Islet of Langerhans (tissue), 1 donor: ENCODE results near the gene PDCD6IP.

GRCh38 chr3:30642731-30643295 is 36.4 kb downstream of the TGFBR2 start:
- RRBS: no CpG with 5 or more reads among the region's 4 CpGs

- RRBS: no CpG with 5 or more reads among the region's 3 CpGs
These were observed 51.5 kb downstream of the TGFBR2 start for GRCh38 chr3:30657813-30658341.

DNA sequence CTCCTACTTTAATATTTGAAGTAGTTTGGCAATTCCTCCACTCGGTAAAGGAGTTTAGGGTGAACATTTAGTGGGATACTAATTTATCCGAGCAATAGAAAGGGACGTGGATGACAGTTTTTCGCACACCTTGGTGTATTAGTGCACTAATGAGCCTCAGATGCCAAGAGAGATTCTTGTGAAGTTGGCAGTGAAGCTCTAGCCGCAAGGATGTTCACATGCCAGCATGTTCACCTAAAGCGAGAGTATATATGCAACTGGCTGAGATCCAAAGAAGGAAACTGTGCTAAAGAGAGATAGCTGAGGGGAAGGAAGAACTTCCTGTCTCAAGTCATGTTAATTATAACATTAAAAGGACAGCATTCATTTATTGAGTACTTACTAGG is 58.5 kb downstream of the TGFBR2 start:
- RRBS: no CpG with 5 or more reads among the region's 6 CpGs

GRCh38 chr3:30666537-30666850 is 60.1 kb downstream of the TGFBR2 start:
- RRBS: no CpG with 5 or more reads among the region's 5 CpGs

GRCh38 chr3:30681367-30682485 is 75.3 kb downstream of the TGFBR2 start:
- RRBS: no CpG with 5 or more reads among the region's 15 CpGs

GRCh38 chr3:31461975-31462728 is 70.6 kb upstream of the STT3B start:
- RRBS: no CpG with 5 or more reads among the region's 6 CpGs

GRCh38 chr3:31522110-31522685 is 10.5 kb upstream of the STT3B start:
- RRBS: no CpG with 5 or more reads among the region's 3 CpGs

- RRBS: no CpG with 5 or more reads among the region's 2 CpGs
These were observed 9.5 kb downstream of the STT3B start for GRCh38 chr3:31542208-31542722.

DNA sequence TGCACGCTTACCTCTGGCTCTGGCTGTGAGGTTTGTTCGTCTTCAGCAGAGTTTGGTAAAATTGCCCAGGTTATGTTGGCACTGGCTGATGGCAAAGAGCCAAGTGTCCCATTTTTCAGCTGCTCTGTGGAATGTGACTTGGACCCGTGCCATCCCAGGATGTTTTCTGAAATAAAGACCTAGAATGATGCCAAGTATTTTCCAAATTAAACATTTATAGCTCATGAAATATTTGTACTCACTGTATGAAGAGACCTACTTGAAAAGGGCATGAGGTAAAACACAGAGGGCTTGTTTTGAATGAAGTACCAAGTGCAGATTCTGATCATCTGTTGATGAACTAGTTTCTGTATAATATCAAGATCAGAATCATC is 200.5 kb downstream of the STT3B start:
- RRBS: no CpG with 5 or more reads among the region's 3 CpGs

DNA sequence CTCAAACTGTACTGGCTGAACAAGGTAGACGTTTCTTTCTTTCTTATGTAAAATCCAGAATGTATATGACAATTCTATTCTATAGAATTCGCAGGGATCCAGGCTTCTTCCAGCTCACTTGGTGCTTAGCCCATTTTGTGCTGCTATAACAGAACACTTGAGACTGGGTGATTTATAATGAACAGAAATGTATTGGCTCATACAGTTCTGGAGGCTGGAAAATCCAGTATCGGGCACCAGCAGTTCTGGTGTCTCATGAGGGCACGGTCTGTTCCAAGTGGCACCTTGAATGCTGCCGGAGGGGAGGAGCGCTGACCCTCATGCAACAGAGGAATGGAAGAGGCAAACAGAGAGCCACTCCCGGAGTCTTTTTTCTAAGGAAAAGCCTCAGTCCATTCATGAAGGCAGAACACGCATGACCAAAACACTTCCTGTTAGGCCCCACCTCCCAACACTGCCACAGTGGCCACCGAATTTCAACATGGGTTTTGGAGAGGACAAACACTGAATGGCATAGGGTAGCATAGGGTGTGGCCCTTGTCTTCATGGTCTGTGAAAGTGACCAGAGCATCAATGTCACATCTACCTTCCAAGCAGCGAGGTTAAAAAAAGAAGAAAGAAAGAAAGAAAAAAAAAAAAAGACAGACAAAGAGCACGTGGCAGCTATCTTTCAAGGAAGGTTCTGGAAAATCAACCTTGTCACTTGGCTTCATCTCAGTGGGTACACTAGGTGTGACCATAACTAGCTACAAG is 46.0 kb downstream of the GPD1L start:
- RRBS: 98% methylated on average over 3 of the region's 11 CpGs

DNA sequence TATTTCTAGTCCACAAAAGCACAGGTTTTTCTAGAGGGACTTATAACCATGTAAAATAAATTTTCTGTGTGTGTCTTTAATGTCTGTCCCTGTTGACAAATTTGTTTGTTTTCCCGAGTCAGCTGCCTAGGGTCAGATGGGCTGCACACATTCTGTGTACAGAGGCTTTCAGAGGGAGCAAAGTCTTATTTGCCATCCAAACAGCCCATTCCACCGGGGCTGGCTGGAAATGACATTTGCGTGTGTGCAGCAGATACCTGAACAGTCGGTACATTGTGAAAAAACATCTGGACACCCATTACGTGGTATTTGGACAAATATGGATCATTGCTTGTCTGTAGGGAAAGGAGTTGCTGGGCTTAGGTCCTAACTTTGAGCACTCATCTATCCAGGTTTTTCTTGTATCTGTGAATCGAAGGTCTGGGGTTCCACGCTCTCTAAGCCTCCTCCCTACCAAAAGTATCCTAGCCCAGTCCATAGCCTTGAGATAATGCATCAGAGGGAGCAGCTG is 22.3 kb upstream of the CMTM8 start:
- RRBS: no CpG with 5 or more reads among the region's 7 CpGs

DNA sequence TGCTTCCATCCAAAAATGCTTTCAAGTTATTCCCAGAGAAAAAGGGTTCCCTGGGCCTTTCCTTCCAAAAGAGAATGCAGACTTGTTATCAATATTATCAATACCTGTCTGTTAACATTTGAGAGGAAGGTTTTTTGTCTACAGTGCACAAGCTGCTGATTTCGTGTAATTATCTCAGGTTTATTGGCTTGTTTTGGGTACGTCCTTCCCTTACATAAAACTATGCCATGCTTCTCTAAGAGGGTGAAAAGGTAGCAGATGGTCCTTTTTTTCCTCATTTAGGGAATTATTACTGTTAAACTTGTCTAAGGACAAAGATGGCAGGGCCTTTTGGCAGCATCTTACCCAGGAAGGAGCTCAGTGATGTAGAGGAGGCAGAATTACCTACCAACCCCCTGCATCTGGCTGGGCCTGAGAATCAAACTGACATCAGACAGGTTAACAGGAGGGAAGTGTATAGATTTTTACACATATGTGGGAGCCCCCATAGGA is 67.3 kb upstream of the CMTM7 start:
- RRBS: no CpG with 5 or more reads among the region's 2 CpGs

- RRBS: no CpG with 5 or more reads among the region's 8 CpGs
These were observed 18.2 kb downstream of the CMTM6 start for GRCh38 chr3:32484306-32485034.

DNA sequence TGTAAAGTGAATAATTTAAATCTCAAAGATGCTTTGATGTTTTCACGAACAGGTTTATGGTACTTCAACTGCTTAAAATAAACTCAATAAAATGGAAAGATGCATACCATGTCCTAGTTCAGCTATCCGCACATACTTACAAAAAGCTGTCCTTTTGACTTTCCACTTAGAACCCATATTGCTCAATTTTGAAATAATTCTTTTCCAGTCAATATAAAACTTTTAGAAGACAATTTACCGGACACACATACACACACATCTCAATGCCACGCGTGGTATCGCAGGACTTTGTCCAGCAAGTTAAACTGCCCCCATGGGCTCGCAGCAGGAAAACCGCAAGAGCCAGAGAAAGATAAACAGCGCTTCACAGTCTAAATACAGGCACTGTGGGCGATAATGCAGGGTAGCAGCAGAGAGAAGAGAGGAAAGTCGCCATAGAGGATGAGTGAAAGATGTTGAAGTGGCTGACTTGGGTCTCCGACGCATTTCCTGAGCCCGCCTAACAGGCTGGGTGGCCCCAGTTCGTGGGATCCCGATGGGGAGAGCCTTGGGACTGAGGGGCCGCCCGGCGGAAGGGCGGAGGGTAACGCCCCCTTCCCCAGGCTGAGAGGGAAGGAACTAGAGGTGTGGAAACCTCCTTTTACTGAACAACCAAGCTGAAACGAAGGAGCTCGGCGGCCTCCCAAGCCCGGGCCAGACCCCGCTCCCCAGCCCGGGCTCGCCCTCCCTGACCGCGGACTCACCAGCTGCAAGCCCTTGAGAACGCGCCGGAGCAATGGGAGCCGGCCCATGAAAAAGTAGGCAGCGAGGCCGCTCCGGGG is 577 bp downstream of the CMTM6 start:
- RRBS: 4% methylated on average over 7 of the region's 37 CpGs

- RRBS: no CpG with 5 or more reads among the region's 12 CpGs
These were observed 25.7 kb downstream of the TRIM71 start for GRCh38 chr3:32843426-32843970.

DNA sequence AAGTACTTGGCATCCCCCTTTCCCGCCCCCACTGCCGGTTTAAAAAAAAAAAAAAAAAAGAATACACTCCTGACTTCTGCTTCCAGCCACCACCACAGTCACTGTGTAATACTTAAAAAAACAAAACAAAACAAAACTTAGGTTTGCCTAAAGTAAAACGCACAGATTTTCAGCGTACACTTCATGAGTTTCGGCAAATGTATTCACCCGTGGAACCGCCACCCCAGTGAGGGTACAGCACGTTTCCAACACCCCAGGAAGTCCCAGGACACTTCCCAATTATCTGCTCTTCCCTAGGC is 394 bp upstream of the CLASP2 start:
- RRBS: no CpG with 5 or more reads among the region's 8 CpGs

GRCh38 chr3:33797848-33798719 is at the start of gene PDCD6IP:
TSS of gene PDCD6IP (plus strand) at chr3:33798630.
- RRBS: no CpG with 5 or more reads among the region's 39 CpGs

DNA sequence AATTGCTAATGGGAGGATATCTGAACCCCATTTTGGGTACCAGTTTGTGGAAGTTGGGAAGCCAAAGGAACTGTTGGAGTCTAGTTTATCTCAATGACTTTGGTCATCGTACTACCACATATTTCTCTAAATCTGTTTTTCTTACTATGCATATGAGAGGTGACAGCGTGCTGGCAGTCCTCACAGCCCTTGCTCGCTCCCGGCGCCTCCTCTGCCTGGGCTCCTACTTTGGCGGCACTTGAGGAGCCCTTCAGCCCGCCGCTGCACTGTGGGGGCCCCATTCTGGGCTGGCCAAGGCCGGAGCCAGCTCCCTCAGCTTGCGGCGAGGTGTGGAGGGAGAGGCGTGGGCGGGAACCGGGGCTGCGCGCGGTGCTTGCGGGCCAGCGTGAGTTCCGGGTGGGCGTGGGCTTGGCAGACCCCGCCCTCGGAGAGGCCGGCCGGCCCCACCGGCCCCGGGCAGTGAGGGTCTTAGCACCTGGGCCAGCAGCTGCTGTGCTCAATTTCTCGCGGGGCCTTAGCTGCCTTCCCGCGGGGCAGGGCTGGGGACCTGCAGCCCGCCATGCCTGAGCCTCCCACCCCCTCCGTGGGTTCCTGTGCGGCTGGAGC is 72.8 kb downstream of the STAC start:
- RRBS: no CpG with 5 or more reads among the region's 34 CpGs

GRCh38 chr3:36618327-36618560 is 146.1 kb downstream of the DCLK3 start:
- RRBS: no CpG with 5 or more reads among the region's 2 CpGs